ENCODE measurements around the gene TECTA.

- RRBS, result no CpG with 5 or more reads among the region's 4 CpGs
Measured at GRCh38 chr11:120213210-120213793, 2.5 kb downstream of the OAF start.

DNA sequence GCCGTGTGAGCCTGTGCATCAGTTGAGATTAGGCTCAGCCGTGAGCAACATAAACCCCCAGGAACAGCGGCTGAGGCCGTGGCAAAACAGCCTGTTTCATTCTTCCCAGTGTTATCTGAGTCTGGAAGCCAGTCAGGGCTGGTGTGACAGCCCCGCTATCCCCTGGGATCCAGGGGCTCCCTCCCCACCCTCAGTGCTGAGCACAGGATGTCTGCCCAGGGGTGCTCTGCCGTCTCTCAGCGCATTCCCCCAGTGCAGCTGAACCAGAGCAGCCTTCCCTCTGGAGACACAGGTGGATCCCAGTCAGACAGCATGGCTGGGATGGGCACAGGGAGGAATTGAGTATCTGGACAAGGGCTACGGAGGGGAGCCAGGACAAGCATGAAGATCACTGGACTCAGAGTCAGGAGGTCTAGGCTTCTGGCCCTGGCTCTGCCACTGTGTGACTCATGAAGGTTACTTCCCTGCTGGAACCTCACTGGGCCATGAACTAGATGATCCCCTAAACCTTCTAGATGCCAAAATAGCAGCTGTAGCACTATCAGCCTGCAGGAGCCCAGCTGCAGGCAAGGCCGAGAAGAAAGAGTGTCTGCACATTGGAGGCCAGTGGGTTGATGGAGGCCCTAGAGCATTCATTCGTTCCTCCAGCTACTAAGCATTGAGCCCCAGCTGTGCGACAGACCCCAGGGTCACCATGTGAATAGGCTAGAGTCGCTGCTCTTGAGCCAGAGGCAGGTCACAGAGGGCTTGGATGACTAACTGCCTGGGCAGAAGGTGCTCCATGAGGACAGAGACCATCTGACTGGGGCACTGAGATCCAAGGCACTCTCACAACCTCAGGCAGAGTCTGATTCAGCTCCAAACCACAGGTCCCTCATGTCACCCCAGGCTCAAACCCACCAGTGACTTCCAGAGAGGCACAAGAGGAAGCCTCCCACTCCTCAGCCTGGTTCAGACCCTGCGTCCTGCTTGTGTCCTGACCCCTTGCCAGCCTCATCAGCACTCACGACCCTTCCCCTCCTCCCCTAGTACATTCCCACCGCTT lies 8.8 kb downstream of the OAF start:
- RRBS, result no CpG with 5 or more reads among the region's 15 CpGs

DNA sequence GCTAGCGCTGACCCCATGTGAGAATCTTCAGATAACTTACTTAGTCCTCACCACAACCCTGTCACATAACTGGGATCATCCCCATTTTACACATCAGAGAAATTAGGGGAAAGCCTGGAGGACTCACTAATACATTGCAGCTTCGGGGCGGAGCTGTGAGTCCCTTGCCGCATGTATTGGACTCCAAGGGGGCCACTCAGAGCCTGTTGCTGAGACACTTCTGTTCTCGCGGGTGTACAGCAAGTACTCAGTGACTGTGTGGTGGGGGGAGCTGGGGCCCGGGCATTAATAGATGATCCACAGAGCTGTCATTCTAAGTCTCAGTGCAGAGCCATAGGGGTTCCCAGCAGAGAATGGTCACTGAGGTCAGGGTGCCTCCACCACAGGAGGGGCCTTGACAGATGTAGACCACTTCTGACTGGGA lies 13.5 kb downstream of the OAF start:
- RRBS, result no CpG with 5 or more reads among the region's 7 CpGs

DNA sequence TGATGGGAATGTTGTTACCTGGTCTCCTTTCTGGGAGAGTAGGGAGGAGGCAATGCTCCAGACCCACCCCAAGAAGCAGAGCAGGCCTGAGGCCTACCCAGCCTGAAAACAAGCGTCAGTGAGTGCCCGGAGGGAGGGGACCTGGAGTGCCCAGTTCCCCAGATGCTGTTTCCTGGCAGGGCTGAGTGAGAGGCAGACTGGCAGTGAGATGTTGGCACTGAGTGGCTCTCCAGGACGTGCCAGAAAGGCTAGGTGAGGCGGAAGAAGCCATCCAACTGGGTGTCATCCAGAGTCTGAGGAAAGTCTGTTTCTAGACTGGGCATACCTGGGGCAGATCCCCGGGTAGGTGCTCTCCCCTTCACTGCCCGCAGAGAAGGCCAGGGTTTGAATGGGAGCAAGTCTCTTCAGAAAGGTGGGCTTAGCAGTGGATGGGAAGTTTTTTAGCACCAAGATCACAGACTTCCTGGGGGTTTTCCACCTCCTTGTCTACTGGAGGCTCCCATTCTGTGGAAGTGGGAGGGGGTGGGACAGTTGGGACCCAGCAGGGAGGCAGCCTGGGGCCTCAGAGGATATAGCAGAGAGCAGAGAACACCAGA lies 1.4 kb downstream of the POU2F3 start:
- RRBS, result no CpG with 5 or more reads among the region's 6 CpGs

DNA sequence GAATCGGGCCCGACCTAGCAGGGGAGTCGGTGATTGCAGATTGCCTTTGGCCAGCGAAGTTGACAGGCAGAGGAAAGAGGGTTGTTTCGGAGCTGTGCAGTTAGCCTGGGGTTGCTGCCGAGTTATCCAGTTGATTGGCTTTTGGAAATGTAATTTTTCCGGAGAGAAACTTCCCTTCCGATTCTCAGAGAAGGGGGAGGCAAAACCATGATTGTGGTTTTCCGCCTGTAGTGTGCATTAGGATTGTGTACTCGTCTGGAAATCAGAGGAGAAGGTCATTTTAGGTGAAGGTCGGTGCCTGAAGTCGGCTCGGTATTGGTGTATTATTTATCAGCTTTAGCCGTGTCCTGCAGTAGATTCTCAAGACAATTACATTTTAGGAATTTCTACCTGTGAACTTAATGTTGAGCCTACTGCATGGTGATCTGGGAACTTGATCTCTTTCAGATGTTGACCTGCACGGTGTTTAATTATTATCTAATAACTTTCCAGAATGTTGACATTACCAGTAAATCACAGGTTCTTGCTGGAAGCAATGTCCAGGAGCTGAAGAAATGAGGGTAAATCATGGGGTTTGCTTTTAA lies 1.2 kb downstream of the ARHGEF12 start:
- RRBS, result no CpG with 5 or more reads among the region's 15 CpGs

- RRBS, result no CpG with 5 or more reads among the region's 7 CpGs
Measured at GRCh38 chr11:120404475-120405027, 68.3 kb downstream of the ARHGEF12 start.

GRCh38 chr11:120409763-120410540 lies 73.7 kb downstream of the ARHGEF12 start:
- RRBS, result no CpG with 5 or more reads among the region's 6 CpGs

GRCh38 chr11:120432020-120432625 lies 79.4 kb upstream of the GRIK4 start:
- RRBS, result no CpG with 5 or more reads among the region's 3 CpGs

DNA sequence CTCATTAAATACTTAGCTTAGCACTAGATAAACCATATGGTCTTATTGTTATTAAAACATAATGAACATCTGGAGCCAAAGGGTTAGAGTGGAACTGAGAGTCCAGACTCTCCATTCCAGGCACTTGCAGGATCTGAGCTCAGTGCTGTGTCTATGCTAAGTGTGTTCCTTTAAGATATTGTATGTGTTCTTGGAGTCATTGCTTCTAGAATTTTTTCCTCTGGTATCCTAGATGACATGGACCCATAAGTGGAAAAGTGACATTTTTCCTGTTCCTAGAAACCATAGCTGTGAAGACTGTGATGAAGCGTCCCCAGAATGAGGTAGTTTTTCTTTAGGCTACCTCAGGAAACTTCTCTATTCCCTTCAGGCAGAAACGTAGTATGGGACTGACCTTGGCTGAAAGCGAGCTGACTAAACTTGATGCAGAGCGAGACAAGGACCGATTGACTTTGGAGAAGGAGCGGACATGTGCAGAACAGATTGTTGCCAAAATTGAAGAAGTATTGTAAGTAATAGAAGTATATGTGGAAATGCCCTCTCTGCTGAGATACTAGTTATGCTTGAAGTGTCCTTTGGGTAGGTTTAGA lies 64.9 kb upstream of the GRIK4 start:
- RRBS, result no CpG with 5 or more reads among the region's 6 CpGs

DNA sequence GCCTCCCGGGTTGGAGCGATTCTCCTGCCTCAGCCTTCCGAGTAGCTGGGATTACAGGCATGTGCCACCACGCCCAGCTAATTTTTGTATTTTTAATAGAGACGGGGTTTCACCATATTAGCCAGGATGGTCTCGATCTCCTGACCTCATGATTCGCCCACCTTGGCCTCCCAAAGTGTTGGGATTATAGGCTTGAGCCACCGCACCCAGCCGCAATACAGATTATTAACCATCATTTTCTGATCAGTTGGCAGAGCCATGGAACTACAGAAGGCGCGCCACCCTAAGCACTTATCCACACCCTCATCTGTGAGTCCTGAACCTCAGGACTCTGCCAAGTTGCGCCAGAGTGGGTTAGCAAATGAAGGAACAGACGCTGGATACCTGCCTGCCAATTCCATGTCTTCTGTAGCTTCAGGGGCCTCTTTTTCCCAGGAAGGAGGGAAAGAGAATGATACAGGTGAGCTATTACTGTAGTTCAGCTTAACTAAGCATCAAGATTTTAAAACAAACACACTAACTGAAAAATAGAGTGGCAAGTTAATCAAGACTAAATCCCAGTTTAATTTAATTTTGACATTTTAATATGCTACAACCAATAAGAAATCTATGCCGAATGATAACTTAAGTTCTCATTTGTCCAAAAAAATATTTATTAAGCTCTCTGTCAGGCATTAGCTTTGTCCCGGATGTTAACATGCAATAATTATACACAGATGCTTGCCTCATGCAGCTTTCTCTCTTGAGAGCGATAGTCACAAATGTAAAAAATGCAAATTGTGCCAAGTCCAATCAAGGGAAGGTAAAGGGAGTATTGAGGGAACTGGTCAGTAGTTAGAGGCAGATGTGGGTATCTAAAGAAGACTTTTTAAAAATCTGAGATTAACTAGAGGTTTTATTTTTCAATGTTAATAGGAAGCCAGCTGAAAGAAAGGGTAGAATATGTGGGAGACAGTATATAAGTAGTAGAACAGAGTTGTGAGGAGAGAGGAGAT lies 60.0 kb upstream of the GRIK4 start:
- RRBS, result no CpG with 5 or more reads among the region's 16 CpGs

- RRBS, result no CpG with 5 or more reads among the region's 3 CpGs
Measured at GRCh38 chr11:121036052-121036556, 12.2 kb downstream of the TBCEL start.

GRCh38 chr11:121091617-121092250 lies 9.3 kb upstream of the TECTA start:
- RRBS, result no CpG with 5 or more reads among the region's 4 CpGs

DNA sequence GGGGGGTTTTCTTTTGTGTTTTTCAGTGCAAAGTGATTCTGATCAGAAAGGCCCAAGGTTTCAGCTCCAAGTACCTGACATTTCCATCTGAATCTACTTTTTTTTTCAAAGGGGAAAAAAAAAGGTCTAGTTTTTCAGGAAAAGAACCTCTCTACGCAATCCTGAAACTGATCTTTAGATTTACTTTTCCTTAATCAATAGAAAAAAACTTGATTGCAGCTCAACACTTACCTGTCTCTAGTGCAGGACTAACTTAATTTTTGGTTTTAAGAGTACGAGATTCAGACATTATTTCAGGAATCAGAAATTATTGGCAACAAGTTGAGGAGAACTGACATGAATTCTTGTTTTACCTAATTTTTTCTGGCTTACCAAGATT lies at the start of gene TECTA:
Gene TECTA (plus strand): TSS at position 225 of the 379 bp plus-strand sequence.
- RRBS, result no CpG with 5 or more reads among the region's 2 CpGs

DNA sequence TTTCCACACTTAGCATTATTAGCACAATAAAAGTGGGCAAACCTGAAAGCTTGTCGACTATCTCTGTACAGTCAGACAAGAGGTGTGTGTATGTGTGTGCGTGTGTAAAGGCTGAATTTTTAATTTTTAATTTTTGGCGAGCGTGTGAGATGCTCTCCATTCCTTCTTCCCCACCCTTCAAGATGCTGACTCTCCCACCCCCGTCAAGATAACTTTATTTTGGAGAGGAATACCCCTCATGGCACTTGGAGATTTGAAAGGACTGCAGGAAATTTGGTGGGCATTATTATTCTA lies 857 bp downstream of the SORL1 start:
- RRBS, result no CpG with 5 or more reads among the region's 5 CpGs

GRCh38 chr11:121723326-121723779 lies 271.2 kb downstream of the SORL1 start:
- RRBS, result 7% methylated on average over 8 of the region's 15 CpGs

GRCh38 chr11:121887597-121888020 lies 228.4 kb downstream of the BLID start:
- RRBS, result no CpG with 5 or more reads among the region's 2 CpGs

DNA sequence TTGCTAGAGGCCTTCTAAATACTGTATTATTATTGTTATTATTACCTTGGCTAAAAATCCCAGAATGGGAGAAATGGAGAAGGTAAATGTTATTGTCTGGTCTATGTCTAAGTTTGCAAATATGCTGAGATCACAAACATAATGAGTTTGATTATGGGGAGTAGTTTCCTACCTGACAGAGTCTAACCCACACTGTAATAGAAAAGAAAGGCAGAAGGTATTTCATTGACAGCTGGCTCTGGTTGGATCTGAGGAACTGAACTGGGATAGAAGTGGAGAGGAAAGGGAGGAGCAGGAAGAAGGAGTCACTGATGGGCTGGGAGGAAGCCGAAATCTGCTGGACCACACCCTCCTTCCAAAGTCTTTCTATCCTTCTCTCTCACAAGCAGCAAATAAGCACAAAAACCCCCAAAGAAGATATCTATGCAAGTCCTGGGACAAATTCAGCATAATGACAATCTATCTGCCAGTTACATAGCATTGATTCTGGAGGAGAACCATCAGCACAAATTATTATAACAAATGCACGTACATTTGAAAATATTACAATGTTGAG lies 11.7 kb downstream of the BLID start:
- RRBS, result no CpG with 5 or more reads among the region's 2 CpGs

GRCh38 chr11:122505273-122505881 lies 150.1 kb upstream of the UBASH3B start:
- RRBS, result no CpG with 5 or more reads among the region's 5 CpGs

- RRBS, result no CpG with 5 or more reads among the region's 3 CpGs
Measured at GRCh38 chr11:122738073-122738613, 82.6 kb downstream of the UBASH3B start.

DNA sequence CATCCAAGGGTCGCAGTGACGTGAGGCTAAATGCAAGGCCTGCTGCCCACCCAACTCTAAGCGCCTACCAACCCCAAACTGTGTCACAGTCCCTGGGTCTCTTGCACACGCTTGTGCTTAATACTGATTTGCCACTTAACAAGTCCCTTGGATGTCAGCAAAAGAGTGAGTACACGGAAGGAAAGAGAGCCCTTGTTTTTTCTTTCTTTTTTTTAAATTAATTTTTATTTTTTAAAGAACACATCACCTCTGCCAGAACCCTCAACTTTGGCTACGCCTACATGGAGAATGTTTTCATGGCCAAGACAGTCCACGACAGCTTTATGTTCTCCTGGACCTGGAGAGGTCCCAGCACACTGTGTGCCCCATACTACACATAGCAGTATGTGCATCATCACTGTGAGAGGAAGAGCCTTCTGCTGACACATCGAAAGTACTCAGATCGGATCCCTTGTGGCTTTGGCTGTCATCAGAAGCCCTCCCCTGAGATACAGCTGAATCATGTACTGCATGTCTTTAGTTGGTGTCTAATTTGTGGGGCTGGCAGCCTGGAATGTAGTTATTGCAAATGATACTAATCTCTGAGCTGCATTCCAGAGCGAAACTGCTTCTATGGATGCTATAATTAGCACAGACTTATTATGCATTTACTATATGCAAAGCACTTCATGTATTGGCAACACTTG lies 89.5 kb upstream of the CRTAM start:
- RRBS, result no CpG with 5 or more reads among the region's 10 CpGs